ENCODE measurements around a stretch of chr14.

DNA sequence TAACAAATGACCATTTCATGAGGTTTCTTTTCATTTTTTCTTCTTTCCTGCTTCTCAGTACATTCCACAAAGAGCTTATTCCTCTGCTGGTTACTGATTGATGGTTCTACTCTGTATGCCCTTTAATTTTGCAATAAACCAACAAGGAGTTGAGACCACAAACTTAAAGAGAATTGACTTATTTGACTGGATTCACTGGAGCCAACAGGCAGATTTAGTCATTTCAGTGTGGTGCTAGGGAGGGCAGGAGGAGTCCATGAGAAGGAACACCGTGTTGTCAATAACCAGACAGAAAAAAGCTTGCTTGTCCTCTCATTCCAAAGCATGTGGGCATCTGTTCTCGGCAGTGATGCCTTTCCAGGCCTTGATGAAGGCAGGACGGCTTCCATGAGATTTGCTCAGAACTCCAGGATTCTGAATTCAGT is 459.4 kb downstream of the RAD51B start:
- PRO-cap = no peak

DNA sequence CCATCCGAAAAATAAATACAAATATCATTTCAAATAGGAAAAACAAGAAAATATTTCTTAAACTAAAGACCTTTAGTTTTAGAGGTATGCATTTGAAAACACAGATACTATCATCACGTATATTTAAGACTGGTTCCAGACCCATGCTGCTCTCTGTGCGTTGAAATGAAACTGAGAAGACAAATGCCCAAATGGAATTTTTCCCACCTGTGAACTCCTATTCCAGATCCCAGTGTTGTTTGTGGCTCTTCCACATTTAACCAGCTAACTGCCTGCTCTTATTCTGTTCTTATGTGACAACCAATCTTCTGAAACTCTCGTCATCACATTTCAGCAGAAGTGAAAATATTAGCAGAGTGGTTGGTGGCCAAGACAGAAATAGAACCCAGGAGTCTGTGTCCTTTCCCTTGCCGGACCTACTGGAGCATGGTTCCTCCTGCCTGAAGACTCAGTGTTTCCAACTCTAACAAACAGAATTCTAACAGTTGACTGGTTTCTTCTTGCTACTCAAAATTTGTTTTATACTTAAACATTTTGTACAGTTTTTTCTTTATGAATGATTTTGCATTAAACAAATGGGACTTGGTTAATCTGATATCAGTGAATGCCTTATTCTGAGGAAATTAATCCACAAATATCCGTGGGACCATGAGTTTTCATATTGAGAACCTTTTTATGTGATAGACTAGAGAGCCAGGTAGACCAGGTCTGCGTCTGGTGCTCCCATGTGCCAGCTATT is 460.3 kb downstream of the RAD51B start:
- PRO-cap = no peak

GRCh38 chr14:68451832-68452522 is 340.9 kb downstream of the ZFP36L1 start:
- PRO-cap = no peak

DNA sequence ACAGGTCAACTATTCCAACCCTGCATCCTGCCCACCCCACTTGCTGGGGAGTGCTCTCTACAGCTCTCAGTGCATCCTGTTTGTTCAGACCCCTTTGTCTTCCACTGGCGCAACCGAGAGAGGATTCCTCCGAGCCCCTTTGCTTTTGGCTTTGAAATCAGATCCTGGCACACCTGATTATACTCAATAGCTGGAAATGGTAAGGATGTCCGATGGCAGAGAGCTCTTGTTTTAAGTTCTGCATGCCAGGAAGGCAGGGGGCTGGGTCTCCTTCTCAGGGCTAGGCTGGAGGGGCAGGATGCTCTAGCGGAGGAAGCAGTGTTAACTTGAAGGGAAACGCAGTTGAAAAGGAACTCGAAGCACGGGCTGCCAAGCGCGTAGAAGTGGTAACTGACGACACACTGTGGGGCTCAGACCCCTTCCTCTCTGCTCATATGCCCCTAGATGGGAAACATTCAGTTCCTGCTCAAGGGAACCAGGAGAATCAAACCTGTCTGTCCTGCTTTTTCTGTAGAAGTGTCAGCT is 297.6 kb downstream of the ZFP36L1 start:
- PRO-cap = no peak

GRCh38 chr14:68550856-68551779 is 241.7 kb downstream of the ZFP36L1 start:
- PRO-cap = no peak

GRCh38 chr14:68564081-68564760 is 228.6 kb downstream of the ZFP36L1 start:
- PRO-cap = no peak

DNA sequence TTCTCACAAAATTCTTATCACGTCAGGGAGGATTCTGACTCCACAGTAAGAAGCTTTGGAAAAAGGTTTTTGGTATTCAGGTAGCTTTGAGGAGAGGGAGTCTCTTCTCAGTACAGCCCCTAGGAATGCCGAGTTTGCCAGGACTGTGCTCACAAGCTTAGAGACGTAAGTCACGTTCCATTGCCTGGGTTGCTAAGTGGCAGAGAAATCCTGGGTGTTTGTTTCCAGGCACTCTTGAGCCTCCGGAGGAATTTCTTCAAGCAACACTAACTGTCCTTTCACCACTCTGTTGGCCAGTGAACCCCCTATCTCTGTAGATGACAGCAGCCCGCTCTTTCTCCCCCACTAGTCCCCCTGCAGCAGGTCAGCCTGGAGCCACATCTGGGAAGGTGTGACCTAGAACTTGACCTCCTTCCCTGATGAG is 162.8 kb downstream of the ZFP36L1 start:
- PRO-cap = no peak

GRCh38 chr14:68631620-68632233 is 161.1 kb downstream of the ZFP36L1 start:
- PRO-cap = no peak

DNA sequence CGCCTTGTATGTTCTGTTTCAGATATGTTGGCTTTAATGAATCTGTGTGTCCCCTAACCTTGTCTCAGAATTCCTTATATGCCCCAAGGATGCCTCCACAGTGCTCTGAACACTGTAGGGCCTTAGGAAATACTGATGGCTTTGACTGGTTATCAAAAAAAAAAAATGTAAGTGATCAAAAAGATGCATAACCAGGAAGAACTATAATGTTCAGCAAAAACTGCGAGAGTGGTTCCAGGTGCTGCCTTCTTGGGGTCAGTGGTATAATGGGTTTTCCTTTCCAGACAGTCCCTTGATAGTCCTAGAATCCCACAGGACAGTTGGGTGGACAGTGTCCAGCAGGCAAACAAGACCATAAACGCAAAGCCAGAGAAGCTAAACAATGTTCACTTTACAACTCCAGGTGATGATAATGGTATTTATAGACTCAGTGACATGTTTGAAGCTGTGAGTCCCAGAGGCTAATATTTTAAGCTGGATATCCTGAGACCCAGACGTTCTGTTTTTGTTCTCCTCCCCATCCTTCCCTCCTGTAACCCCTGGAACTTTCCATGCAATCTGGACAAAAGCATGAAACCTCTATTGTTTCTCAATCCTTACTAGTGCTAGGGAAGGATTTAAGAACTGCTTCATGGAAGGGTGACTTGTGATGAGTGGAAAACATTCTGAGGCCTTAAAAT is 121.1 kb downstream of the ZFP36L1 start:
- PRO-cap = no peak

DNA sequence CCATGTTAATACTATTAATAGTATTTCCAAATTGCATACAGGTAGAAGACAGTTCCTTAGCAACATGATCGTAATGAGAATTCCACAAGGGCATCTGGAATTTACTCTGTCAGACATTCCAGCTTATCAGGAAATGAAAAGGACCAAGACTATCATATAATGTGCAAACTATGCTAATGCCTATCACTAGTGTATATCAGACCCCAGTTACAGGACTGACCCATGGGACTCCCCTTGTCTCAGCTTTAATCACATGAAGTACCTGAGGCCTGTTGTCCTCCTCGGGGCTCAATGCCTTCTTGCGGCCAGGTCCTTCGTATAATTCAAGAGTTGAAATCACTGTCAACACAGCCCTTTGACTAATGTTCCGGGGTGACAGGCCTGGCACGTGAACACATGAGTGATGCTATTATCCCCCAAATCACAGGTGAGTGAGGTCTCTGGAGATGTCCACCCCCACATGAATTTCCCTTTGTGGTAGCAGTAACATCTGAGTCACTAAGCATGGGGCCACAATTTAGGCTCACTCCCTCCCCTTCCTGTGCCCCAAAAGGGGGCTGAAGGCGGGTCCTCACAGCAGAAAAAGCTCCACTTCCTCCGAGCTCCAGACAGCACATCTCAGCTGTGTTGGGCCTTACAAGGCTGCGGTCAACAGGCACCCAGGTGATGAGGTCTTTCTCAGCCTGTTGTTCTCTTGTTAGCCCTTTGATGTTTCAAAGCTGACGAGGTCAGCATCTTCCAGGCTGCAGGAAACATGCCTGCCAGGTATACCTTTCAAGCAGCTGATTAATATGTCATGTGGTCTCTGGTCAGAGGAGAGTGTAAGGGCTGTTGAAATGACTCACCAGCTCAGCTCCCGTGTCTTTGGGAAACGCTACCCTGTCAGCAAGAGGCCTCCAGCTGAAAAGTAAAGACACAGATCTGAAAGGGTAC is 107.5 kb downstream of the ZFP36L1 start:
- PRO-cap = no peak

DNA sequence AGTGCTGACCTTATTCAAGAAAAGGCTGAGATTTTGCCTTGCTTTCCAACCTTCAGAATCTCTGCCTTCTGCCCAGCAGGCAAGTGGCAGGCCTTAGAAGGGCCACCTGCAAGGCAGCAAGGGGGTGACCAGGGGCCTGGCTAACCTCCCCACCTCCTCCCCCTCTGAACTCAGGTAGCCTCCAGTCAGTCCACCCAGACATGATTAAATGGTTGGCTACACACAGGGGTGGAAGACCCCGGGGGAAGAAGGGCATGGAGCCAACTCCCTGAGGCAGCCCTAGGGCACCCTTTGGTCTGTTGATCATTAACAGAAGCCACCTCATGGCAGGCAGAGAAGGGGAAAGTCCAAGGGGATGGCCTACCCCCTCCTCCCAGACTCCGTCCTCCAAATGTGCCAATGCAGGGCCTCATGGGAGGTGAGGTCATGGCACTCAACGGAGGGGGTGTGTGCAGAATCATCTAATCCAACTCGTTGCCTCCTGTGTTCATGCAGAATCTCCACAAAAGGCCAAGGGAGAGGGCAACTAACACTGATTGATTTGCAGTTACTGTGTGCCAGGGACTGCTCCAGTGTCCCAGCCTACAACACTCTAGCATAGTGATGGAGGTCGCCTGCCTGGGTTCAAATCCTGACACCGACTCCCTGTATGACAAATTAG is 8.4 kb downstream of the ZFP36L1 start:
- PRO-cap = no peak

GRCh38 chr14:68786546-68786853 is 6.4 kb downstream of the ZFP36L1 start:
- PRO-cap = no peak

DNA sequence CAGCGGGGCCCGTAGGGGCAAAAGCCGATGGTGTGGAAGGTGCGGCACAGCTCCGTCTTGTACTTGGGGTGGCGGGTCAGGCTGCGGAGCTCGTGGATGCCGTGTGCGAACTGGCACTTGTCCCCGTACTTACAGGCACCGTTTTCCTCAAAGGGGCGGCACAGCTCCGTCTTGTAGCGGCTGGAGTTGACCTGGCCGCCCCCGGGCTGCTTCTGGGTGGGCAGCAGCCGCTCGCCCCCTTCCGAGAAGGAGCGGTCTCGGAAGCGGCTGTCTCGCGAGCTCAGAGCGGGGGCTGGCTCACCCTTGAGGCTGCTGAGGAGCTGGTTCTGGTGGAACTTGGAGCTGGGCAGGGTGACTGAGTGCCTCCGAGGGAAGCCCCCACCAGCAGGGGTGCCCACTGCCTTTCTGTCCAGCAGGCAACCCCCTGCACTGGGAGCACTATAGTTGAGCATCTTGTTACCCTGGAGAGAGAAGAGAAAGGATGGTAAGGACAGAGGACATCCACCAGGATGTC is 2.8 kb downstream of the ZFP36L1 start:
- PRO-cap = no peak

DNA sequence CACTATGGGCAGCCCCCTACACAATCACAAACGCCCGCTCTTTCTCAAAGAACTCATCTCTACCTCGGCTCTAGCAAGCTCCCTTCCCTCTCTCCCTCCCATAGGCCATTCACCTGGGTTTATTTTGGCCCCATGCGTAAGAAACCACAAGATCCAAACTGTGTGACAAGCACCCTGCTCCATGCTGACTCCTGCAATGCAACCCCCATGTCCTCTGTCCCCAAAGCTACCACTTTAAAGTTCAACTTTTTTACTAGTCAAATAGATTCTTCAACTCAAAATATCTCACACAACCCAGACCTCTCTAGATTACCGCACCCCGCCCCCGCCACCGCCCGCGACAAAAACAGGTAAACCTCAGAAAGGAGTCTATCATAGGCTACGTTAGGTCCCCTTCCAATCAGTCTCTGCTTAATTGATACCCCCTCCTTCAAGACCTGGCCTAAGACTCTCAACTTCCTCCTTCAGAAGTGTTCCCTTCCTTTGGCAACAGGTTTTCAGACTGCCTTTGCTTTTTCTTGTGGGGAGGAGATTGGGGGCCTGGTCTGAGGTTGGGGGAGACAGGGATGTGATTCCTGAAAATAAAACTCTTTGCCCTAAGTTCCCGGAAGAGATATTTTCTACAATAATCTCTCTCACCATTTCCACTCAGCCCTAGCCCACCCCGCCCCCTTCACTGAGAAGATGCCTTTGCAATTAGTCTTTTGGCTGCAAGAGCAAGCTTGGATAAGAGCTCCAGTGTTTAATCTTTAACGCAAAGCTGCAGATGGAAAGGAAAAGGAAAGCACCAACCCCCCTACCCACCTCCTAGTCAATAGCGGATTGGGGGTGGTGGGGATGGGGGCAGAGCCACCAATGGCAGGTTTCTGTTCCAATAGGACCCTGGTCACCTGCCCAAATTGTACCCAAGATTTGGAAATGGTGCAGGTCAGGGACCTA is 2.1 kb downstream of the ZFP36L1 start:
- PRO-cap = no peak

GRCh38 chr14:68795128-68795585 is 2.3 kb upstream of the ZFP36L1 start:
- PRO-cap = bidirectional peak, plus-strand start at chr14:68795211, minus-strand start at chr14:68794988; bidirectional peak, plus-strand start at chr14:68795350, minus-strand start at chr14:68795246

DNA sequence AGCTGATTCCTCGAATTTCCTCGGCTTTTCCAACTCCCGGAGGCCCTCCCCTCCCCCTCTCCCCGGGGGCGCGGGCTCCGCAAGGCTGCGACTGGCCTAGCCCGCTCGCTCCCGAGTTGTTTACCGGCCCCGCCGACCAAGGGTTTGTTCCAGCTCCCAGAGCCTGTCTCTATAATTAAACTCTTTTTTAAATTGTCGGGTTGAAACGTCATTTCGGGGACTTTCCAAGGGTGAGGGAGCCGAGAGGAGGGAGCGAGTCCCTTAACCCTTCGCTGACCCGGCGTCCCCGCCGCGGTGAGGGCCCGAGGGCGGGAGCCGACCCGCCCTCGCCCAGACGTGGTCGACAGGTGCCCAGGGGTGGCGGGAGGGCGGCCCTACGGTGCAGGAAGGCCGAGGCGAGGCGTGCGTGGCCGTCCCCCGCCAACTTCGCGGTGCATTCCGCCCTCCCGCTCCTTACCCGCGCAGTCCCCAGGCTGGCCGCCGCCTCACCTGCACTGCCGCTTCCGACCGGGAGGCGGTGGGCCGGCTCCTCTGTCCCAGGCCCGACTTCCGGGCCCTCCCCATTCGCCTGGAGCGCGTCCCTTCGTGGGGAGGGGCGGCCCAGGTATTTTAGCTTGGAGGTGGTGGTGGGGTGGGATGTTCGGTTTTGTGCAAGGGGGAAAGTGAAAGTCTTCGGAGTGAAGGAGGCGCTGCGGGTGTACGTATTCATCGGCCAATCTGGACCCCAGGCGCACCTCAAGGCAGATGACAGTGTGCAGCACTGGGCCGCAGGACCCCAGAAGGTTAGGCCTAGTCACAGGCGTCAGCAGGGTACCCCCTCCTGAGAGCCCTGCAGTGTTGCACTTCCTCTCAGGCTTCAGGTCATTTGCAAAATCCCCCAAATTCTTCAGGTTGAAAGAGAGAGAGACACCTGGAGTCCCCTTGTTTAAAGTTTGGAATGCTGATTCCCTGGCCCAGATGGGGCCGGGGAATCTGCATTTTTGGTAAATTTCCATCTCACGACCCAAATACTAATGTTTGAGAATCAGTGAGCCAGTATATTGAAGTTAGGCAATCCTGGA is 3.0 kb upstream of the ZFP36L1 start:
- PRO-cap = bidirectional peak, plus-strand start at position 266 of the sequence, minus-strand start at position 138 of the sequence; unidirectional peak, minus-strand start at position 496 of the sequence

DNA sequence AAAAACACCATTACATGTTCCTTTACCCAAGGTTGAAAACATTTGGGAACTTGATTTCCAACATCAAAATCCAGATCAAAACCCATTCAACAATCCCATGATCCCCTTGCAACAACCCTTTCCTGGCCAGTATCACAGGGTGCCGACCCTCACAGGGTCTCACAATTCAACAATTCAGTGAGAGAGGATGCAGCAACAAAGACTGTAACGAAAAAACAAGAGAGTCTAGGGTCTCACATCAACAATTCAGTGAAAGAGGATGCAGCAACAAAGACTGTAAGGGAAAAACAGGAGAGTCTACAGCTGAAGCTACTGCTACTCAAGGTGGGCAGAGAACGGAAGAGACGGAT is 22.5 kb upstream of the ZFP36L1 start:
- PRO-cap = no peak

DNA sequence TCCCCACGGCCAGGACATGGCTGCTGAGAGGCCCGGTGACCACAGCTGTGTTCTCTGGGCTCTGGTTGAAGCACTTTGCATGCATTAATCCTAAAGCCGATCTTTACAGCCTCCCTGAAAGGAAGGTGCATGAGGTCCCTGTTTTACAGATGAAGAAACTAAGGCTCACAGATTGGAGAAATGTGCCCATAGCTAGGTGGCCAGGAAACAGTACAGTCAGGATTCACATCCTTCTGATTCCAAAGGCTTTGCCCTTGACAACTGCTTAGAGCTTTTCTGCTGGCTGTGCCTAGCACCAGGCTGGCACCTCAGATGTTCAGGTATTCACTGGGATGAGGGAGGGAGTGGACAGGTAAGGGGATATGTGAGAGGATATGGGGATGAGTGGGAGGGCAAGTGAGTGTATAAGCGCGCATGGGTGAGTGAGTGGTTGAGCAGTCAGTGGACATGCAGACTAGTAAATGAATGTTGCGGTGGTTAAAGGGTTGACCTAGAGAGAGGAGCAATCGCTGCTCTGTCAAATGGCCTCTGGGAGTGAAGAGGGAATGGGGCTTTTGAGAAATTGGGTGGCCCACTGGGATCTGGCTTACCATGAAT is 30.4 kb upstream of the ZFP36L1 start:
- PRO-cap = no peak

DNA sequence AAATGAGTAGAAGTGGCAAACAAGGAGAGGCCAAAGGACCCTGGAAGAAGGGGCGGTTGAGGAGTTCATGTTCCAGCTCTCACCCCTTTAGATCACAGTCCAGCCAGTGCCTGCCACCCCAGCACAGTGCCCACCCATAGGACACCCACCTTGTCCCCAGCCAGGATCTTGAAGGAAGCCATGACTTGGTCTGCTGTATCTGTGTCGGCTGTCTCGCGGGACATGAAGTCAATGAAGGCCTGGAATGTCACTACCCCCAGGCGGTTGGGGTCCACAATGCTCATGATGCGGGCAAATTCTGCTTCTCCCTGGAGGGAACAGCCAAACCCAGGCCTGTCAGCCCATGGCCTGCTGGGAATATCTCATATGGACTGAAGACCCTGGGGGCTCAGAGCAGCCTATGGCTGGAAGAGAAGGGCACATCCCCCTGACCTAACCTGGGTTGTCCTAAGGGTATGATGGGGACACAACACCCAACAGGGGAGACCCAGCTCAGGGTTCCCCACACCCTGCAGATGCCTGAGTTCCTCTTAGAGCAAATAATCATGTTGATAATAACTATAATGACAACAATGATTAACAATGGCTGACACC is 84.2 kb upstream of the ZFP36L1 start:
- PRO-cap = no peak

DNA sequence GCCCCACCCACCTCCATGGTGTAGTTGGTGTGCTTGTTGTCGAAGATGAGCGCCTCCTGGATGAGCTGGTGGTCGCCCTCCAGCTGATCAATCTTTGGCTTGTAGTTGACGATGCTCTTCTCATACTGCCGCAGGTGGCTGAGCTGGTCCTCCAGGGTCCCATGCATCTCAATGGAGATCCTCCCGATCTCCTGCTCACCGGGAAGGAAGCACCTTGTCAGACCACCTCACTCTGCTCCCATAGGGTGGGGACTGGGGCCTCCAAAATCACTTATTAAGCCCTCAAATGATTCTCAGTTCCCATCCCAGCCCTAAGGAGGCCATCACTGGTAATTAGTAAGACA is 87.9 kb upstream of the ZFP36L1 start:
- PRO-cap = no peak

Data from mesenteric fat pad (tissue), 1 donor.